Pericardium fibroblast (primary cell): ENCODE measurements around a stretch of chr2.

GRCh38 chr2:38020-38605 lies 8.2 kb downstream of the FAM110C start:
- RAMPAGE, long total RNA = no peak

DNA sequence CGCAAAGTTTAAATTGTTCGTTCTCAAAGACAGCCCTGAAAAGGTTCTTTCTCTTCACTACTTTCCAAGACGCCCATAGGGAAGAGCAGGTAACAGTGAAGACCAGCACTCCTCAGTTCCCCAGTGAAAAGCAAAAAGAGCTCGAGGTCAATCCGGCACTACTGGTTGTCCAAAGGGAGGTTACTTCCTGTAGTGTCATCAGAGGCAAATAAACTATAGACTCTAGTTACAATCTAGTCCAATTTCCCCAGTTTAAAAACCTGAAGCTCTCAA lies 1.8 kb downstream of the FAM110C start:
- RAMPAGE, long total RNA = no peak

- RAMPAGE, long total RNA = no peak
Observed at GRCh38 chr2:443138-443728, 155.3 kb upstream of the ALKAL2 start.

DNA sequence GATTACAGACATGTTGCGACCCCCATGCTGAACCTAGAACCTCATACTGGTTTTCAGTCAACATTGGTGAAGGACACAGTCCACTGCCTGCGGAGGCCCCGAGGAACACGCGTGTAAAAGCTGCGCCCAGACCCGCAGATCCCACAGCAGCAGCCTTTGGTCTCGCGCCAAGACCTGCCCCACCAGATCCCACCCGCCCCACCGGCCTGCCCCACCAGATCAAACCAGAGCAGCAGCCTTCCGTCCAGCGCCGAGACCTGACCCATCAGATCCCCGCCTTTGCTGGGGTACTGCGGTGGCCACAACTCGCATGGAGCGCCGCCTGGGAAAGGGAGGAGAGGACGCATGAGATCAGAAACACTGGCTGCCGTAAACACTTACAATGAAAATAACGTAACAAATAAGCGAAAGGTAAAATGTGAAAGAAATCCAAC lies 173.6 kb downstream of the TMEM18 start:
- RAMPAGE, long total RNA = no peak

- RAMPAGE, long total RNA = no peak
Observed at GRCh38 chr2:589421-590112, 87.6 kb downstream of the TMEM18 start.

- RAMPAGE, long total RNA = no peak
Observed at GRCh38 chr2:634524-634974, 42.7 kb downstream of the TMEM18 start.

- RAMPAGE, long total RNA = no peak
Observed at GRCh38 chr2:1448782-1449195, 35.5 kb downstream of the TPO start.

- RAMPAGE, long total RNA = no peak
Observed at GRCh38 chr2:1488014-1488565, 74.8 kb downstream of the TPO start.

DNA sequence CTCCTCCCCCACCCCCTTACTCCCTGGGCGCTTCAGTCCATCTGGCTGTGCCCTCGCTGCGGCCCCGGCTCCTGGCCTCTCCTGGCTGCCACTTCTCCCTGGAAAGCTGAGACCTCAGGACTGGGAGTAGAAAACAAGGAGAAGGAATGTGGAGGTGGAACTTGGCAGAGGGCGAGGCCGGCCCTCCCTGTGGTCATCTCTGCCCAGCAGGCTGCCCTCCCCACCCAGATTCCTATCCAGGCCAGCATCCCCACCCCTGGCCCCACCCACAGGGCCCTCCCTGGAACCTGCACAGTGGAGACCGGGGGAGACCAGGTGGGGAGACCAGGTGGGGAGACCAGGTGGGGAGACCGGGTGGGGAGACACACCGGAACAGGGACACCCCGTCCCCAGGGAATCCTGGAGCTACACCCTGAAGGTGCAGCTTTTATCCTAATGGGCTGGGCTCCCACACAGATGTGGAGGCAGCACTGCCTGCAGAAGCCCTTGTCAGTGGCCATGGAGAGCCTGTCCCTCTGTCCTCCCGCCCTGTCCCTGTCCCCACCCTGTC lies 157.3 kb downstream of the PXDN start:
- RAMPAGE, long total RNA = no peak

- RAMPAGE, long total RNA = no peak
Observed at GRCh38 chr2:1601550-1601988, 142.7 kb downstream of the PXDN start.

DNA sequence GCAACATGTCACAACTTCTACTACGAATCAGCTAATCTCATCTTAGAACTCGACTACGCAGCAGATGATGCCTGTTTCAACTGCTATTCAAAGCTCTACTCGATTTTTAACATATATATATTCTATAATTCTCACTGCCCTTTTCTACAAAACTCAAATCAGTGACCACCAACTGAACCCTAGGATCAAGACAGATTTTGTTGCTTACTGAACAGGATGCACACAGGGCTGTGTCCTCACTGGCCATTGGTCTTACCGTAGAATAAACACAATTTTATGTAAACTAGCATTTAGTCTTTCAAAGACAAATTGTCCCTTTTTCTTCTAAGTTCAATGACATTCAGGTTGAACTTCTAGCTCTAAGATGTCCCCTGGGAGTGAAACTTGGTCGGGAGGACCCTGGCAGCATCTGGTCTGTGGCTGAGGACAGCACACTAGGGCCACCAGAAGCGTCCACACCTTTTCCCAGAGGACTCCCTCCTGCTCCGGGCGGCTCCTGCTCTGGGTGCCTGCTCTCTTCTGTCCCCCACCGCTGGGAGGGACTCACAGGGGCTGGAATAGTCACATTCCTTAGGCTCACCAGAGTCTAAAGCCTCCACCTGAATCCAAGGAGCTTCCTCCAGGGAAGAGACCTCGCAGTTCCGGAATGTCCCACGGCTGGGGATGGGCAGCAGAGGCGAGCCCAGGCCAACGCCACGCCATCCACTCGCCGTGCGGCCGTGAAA lies 98.8 kb downstream of the PXDN start:
- RAMPAGE, long total RNA = no peak

DNA sequence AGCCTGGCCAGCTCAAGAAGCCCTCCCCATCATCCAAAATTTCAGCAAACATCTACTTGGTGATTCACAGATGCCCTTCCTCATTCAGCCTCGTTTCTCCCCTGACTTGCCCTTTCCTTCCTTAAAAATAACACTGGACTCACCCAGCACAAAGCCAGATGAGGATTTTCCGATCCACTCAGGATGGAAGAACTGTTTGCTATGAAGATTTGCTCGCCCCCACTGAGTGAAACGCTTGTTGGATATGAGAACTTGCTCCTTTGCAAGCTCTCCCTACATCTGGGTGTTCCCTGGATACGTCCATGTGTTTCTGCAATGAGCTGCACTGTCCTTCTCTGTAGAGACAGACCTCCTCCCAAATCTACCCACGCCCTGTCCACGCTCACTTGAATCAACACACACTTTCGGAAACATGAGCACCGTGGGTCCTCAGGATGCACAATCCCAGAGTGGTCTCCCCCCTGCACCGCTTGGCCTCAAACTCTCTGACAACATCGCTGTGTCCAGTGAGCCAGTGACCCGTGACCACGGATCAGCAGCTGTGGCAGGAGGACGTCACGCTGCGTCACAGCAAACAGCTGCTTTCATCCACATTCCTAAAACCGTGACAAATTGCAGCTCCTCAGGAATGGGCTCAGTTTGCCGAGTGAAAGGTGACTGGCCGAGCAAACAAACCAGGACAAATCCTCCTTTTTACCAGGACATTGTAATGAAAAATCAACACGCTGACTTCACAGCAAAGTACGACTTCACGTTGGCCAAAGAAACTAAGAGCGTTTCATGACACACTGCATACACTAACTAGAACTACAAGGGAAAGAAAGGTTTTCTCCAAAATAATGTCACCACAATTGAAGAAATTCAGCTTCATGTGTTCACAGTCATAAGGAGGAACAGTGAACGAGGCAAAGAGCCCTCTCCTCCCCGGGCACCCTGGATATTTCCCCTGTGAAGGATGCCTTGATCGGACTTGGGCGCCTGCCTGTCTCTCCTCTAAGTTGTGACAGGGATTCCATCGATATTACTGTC lies 57.7 kb downstream of the PXDN start:
- RAMPAGE, long total RNA = no peak

- RAMPAGE, long total RNA = no peak
Observed at GRCh38 chr2:1730006-1730419, 14.3 kb downstream of the PXDN start.

DNA sequence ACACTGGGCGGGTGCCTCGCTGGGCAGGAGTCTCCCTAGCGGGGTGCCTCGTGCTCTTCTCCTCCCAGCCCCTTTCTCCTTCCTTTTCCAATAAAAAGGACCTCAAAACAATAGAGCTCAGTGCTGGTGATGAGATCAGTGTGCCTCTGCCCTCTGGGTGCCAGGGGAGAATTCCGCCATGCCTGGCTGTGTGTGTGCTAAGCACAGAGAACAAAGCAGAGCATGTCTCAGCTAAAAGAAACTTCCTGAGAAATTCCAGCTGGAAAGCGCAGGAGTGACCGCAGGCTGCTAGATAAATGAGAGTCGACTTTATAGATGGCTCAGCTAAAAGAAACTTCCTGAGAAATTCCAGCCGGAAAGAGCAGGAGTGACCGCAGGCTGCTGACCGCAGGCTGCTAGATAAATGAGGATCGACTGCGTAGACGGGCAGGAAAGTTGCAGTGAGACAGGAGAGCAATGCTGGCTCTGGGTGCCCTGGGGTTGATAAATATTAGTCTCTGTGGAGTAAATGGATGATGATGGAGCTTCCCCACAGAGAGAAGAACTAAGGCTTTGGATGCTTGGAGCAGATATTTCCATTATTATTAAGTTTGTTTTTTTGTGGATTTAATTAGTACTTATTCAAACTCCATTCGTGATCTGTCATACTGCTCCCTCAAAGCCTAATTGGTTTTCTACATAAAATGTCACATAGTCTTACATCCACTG lies 11.5 kb upstream of the PXDN start:
- RAMPAGE, long total RNA = no peak

- RAMPAGE, long total RNA = no peak
Observed at GRCh38 chr2:1818621-1818889, 74.2 kb upstream of the PXDN start.

DNA sequence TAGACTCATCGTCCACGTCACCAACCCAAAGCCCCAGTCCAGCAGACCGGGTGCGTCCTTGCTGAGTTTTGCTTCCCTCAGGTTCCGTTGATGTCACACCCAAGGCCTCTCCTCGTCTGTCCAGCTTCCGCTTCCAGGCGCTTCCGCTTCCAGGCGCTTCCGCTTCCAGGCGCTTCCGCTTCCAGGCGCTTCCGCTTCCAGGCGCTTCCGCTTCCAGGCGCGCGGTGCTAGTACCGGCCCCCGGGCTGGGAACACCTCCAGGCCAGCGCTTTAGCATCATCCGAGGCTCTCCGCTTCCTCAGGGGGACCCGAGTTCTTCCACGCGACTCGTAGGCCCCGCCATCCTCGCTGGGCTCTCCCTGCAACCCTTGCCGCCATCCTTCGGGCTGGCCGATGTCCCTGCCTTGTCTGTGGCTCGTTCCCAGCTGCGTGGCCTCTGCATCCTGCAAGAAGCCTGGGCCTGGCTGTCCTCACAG lies 98.5 kb upstream of the PXDN start:
- RAMPAGE, long total RNA = no peak

DNA sequence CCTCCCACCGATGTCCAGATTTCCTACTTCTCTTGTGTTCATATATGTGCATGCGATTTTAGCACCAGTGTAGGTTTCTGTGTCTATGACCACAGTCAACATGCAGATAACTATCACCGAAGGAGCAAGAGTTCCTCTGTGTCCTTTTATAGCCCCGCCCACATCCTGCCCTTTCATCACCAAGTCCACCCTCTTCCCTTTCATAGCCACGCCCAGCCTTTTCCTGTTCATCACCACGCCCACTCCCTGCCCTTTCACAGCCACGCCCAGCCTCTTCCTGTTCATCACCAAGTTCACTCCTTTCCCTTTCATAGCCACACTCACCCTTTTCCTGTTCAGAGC lies 274.0 kb downstream of the MYT1L start:
- RAMPAGE, long total RNA = no peak

DNA sequence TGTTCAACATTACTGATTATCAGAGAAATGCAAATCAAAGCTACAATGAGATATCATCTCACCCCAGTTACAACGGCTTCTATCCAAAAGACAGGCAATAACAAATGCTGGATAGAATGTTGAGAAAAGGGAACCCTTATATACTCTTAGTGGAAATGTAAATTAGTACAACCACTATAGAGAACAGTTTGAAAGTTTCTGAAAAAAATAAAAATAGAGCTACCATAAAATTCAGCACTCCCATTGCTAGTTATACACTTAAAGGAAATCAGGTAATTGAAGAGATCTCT lies 81.2 kb downstream of the MYT1L start:
- RAMPAGE, long total RNA = no peak

DNA sequence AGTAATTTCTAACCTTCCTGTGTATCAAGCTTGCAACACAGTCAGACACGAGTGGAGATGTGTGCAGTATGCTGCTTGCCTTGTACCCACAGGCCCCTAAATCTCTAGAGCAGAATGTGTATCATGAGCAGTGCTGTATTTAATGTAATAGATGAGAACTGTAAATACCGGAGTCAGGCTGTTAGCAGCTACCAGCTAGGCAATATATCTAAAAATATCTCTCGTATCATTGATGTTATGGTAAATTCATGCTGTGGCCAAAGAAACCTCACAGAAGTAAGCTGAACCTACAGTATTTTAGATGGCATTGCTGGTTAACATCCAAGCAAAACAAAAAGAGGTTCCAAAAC lies 6.2 kb downstream of the MYT1L start:
- RAMPAGE, long total RNA = no peak

DNA sequence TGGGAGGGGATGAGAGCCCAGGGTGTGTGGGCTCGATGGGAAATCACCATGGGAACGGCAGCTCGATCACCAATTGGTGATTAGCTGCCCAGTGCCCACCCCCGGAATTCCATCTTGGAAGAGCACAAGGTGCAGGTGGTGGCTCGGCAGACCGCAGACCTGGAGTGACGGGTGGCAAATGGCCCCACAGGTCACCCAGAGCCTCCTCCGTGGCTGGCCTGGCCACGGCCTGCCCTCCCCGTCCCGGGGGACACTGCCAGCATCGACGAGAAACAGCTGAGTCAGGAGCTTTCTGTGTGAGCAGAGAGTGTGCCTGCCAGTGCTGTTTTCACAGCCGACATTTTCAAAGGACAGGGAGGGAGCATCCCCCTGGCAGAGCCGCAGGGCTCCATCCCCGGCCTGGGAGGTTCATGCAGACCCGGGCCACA lies 176.4 kb upstream of the MYT1L start:
- RAMPAGE, long total RNA = no peak